Vermiform appendix (tissue), 1 donor: ENCODE results near the gene NECTIN1.

DNA sequence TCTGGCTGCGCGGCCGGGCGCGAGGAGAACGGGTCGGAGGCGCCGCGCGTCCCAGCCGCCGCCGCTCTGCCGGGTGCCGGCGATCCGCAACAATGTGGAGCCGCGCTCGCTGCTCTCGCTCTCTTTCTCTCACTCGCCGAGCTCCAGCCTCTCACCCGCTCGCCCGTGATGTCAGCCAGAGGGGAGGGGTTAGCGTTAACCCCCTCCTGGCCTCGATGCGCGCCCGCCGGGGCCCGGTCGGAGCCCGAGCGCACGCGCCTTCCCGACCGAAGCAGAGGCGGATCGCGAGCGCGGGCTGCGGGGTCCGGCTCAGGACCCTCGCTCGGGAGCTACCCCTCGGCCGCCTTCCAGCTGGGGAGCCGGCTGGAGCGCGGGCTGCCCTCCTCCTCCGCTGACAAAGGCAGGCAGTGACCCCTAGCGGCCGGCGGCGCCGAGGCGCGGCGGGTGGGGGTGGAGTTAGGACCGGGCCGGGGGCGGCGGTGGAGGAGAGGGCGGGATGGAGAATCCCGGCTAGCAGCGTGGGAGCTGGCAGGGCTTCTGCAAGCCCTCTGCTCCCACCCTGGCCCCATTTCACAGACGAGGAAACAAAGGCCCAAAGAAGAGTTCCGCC, at the start of gene NECTIN1:
NECTIN1 (minus strand) TSS at position 126 of the 610 bp plus-strand sequence.
- PRO-cap: bidirectional peak, plus-strand start at position 269 of the sequence, minus-strand start at position 94 of the sequence

GRCh38 chr11:119729685-119729858, 572 bp upstream of the NECTIN1 start:
- PRO-cap: no peak

- PRO-cap: unidirectional peak, minus-strand start at chr11:119734941
Measured at GRCh38 chr11:119734677-119735105, 5.7 kb upstream of the NECTIN1 start.

DNA sequence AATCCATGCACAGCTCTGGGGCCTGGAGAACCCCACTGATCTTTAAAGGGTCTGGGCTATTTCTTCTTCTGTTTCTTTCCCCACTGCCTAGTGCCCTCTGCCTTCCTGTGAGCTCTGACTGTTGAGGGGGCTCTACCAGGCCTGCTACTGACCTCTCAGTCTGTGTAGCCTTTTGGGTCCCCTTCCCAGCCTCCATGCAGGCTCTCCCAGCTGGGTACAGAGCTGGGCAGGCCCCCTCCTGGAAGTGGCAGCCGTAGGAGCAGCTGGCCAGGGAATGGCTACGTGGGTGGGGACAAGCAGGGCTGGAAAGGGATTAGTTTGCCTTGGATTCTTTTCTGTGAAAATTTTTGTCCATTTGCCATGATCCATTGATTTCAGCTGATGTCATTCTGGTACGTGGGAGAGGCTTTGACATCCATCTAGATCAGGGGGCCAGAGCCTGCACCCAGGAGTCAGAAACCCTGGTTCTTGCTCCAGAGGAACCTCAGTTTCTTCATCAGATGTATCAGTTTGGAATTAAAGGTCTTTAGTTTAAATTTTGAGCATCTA, 23.9 kb upstream of the NECTIN1 start:
- PRO-cap: unidirectional peak, minus-strand start at position 246 of the sequence

- PRO-cap: no peak
Measured at GRCh38 chr11:120132141-120132781, 5.7 kb downstream of the TRIM29 start.

- PRO-cap: no peak
Measured at GRCh38 chr11:120137125-120137749, 676 bp downstream of the TRIM29 start.

GRCh38 chr11:120188837-120189277, 22.0 kb upstream of the OAF start:
- PRO-cap: no peak

- PRO-cap: unidirectional peak, plus-strand start at chr11:120233726
Measured at GRCh38 chr11:120233641-120233993, 6.3 kb upstream of the POU2F3 start.

DNA sequence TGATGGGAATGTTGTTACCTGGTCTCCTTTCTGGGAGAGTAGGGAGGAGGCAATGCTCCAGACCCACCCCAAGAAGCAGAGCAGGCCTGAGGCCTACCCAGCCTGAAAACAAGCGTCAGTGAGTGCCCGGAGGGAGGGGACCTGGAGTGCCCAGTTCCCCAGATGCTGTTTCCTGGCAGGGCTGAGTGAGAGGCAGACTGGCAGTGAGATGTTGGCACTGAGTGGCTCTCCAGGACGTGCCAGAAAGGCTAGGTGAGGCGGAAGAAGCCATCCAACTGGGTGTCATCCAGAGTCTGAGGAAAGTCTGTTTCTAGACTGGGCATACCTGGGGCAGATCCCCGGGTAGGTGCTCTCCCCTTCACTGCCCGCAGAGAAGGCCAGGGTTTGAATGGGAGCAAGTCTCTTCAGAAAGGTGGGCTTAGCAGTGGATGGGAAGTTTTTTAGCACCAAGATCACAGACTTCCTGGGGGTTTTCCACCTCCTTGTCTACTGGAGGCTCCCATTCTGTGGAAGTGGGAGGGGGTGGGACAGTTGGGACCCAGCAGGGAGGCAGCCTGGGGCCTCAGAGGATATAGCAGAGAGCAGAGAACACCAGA, 1.4 kb downstream of the POU2F3 start:
- PRO-cap: no peak

DNA sequence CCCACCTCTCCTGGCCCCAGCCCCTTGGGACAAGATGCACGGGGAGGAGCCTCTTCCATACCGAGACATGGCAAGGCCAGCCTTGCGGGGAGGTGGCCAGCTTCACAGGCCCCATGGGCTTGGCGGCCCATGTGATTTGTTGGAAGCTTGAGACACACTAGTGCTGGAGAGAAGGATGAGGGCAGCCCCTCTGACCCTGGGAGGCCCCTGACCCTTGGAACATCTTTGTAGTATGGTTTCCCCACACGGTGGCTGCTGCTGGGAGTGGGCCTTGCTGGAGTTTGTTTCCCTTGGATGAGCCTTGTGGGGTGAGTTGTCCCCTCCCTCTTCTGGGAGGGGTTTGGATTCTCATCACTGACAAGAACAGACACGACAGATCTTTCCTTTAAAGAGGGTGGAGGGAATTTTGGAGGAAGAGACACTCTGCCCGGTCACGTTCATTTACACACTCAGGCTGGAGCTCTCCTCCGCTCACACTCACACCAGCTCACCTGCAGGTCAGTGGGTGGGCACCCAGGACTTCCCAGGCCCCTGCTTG, 31.6 kb downstream of the POU2F3 start:
- PRO-cap: no peak

GRCh38 chr11:120326684-120327302, 1.7 kb downstream of the TLCD5 start:
- PRO-cap: no peak

DNA sequence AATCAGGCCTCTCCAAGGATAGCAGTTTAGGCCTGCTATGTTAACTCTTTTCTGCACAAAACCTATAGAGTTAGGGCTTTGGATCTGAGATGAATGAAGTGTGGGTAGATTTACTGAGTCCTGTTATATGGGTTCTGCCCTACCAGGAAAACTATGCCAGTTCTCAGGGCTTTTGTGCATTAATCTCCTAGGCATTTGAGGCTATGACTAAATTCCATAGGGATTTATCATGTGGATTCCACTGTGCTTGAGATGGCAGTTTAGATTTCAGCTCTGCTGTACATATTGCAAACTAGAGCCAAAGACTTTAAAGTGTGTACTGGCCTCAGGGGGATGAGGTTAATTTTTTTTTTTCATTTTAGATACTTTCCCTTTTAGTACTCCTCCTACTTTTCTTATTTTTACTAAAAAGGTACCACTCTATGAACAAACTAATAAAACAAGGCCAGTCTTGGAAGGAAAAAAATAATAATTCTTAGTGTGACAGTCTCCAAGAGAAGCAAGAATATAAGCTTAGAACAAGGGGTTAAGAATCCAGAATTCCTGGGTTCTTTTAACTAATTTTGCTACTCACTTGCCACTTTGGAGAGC, 4.5 kb upstream of the ARHGEF12 start:
- PRO-cap: no peak

DNA sequence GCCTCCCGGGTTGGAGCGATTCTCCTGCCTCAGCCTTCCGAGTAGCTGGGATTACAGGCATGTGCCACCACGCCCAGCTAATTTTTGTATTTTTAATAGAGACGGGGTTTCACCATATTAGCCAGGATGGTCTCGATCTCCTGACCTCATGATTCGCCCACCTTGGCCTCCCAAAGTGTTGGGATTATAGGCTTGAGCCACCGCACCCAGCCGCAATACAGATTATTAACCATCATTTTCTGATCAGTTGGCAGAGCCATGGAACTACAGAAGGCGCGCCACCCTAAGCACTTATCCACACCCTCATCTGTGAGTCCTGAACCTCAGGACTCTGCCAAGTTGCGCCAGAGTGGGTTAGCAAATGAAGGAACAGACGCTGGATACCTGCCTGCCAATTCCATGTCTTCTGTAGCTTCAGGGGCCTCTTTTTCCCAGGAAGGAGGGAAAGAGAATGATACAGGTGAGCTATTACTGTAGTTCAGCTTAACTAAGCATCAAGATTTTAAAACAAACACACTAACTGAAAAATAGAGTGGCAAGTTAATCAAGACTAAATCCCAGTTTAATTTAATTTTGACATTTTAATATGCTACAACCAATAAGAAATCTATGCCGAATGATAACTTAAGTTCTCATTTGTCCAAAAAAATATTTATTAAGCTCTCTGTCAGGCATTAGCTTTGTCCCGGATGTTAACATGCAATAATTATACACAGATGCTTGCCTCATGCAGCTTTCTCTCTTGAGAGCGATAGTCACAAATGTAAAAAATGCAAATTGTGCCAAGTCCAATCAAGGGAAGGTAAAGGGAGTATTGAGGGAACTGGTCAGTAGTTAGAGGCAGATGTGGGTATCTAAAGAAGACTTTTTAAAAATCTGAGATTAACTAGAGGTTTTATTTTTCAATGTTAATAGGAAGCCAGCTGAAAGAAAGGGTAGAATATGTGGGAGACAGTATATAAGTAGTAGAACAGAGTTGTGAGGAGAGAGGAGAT, 60.0 kb upstream of the GRIK4 start:
- PRO-cap: no peak

- PRO-cap: no peak
Measured at GRCh38 chr11:120527086-120527866, 15.7 kb downstream of the GRIK4 start.

- PRO-cap: no peak
Measured at GRCh38 chr11:120912049-120912508, 111.8 kb upstream of the TBCEL start.

DNA sequence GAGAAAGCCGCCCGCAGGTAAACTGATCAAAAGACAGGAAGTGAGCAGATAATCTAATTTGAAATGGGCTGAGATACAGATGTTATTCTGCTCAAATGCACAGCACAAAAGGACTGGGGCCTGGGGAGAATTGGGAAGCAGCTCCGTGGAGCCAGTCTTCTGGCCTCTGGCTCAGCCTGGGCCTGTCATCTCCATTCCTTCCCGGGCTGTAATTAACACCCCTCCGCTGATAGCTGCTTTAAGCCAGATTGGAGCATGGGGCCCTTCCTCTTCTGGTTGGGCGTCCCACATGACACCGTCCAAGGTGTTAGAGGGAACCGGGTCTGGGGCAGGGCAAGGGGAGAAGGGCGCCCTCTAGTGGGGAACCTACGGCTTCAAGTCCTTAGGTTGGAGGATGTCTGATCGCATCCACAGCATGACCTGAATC, 94.4 kb upstream of the TBCEL start:
- PRO-cap: no peak

DNA sequence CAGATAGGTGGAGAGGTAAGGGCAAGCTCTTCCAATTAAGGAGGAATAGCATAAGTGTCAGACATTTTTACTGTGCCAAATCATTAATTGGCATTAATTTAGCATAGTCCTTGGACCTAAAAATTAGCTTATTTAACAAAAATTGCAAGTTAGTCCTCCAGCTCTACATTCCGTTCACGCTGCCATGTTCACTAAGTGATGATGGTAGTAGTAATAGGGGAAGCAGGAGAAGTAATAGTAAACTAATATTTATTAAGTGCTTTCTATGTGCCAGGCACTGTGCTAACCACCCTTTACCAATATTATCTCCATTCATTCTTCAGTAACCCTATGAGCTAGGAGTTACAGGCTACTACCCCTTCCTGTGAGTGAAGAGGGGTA, 11.0 kb downstream of the TBCEL start:
- PRO-cap: no peak

DNA sequence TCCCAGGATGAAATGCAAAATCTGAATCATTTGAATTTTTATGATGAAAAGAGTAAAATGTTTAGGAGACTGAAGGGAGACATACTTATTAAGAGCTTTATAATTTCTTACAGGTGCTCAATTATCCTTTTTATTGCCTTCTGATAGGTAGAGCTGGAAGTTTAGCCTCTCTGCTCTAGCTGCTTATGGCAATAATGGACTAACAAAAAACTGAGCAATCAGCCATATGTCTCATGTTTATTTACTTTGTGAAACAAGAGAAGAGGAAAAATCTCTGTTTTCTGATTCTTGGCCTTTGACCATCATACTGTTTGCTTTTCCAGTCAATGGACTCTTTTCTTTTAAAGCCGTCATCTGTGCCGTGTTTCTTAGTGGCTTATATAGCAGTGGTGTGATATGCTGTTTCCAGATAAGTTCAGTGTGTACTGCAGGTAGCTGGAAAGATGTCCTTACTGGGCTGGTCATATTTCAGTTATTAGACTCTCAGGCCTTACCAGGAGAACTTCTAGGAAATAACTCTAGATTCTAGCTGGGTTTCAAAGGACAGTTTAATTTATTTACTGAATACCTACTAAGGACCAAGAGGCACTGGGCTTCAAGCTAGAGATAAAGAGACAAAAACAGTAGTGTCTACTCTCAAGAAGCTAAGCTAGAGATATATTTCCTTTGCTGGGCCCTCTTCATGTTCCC, 33.6 kb upstream of the TECTA start:
- PRO-cap: no peak

GRCh38 chr11:121246415-121247024, 46.1 kb upstream of the SC5D start:
- PRO-cap: no peak

- PRO-cap: no peak
Measured at GRCh38 chr11:121372842-121373497, 79.1 kb upstream of the SORL1 start.